A375 (cell line): ENCODE measurements around a stretch of chr2.

- RAMPAGE, long total RNA = no peak
These were observed 837 bp upstream of the SLC9A2 start for GRCh38 chr2:102618468-102618964.

- RAMPAGE, long total RNA = no peak
These were observed 48.7 kb downstream of the SLC9A2 start for GRCh38 chr2:102668022-102668578.

DNA sequence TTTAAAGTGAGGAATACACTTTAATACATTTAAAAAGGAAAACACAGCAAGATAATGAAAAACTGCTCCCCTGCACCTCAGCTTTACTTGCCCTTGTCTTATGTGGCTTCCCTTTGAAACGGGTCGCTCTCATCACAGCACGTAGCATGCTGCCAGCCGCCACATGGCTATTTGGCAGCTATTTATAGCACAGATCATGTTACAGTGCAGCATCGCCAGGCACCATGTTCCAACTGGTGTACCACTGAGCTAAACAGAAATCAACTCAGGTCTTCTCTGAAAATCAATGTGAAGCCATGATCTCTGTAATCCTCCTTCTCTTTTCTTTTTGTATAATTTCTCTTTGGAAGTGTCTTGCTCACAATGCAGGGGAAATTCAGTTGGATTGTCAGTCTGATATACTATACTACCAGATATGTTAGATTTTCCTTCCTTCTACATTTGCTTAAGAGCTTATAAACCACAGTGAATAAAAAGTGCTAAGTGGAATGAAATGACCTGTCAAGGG is 65.2 kb downstream of the TMEM182 start:
- RAMPAGE, long total RNA = no peak

DNA sequence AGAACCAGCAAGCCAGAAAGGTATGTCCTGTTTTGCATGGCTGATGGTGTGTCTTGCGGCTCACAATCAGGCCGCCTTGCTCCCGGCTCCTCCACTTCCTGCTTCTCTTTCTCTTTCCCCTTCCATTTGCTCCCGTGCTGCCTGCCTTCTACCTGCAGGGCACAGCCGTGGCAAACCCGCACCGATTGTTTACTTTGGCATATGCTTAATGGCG is 419.5 kb upstream of the POU3F3 start:
- RAMPAGE, long total RNA = no peak

- RAMPAGE, long total RNA = no peak
These were observed 561 bp upstream of the POU3F3 start for GRCh38 chr2:104853120-104853988.

DNA sequence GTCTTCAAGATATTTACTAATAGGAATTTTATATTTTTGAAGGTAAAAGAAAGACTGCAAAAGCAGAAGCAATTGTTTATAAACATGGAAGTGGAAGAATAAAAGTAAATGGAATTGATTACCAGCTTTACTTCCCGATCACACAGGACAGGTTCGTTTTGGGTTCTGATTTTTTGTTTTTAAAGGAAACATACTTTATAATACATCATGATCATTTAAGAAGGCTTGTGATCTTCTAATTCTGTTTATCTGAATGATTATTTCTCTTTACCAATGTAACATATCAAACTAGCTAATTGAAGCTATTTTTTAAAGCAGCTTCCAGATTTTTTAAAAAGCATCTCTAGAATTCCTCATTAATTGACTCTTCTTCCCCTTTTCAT is 55.6 kb downstream of the MRPS9 start:
- RAMPAGE, long total RNA = no peak

- RAMPAGE, long total RNA = no peak
These were observed 17.9 kb downstream of the FHL2 start for GRCh38 chr2:105380835-105381424.

DNA sequence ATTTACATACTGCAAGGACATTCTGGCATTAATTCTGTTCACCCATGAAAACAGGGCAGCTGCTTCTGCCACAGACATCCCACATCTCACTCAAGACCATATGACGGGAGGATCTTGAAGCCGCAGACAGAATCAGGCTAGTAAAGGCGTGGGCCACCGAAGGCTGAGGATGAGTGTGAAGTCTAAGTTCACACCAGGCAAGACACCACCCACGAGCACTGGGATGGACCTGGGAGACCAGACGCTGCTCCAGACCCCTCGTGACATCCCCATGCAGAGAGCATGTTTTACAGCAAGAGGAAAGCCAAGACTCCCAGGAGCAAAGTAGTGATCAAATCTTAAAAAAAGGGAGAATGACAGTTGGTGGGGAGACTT is 3.1 kb downstream of the FHL2 start:
- RAMPAGE, long total RNA = no peak

DNA sequence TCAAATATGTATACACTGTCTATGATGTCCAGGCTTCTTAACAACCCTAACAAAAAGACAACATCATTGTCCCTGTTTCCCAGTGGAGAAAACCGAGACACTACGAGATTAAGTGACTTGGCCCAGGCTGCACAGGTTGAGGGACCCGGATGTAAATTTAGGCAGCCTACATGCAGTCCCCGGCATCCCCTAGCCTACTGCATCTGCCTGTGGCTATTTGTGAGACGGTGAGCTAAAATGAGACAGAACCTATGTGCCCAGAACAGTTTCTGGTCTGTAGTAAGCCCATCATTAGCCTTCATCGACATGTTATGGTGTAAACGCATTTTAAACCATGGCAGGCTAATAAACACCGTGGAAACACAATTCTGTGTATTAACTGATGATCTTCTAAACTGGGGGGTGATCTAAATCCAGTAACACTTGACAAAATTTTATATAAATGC is 1.5 kb downstream of the FHL2 start:
- RAMPAGE, long total RNA = no peak

GRCh38 chr2:105426364-105426949 is 27.6 kb upstream of the FHL2 start:
- RAMPAGE, long total RNA = no peak

GRCh38 chr2:105490048-105490320 is 91.1 kb upstream of the FHL2 start:
- RAMPAGE, long total RNA = no peak

GRCh38 chr2:105576428-105576796 is 168.3 kb upstream of the NCK2 start:
- RAMPAGE, long total RNA = no peak

DNA sequence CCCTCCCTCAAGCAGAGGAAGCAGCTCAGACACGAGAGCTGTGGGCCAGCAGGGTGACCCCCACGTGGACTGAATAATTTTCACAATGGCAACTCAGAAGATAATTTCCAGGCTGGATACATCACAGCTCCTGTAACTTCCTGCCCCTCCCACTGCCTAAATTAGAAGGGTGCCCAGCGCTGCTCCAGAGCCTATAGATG is 25.8 kb upstream of the NCK2 start:
- RAMPAGE, long total RNA = no peak

- RAMPAGE, long total RNA = no peak
These were observed 31.3 kb downstream of the NCK2 start for GRCh38 chr2:105775659-105776724.

GRCh38 chr2:105789789-105790747 is 45.4 kb downstream of the NCK2 start:
- RAMPAGE, long total RNA = no peak

DNA sequence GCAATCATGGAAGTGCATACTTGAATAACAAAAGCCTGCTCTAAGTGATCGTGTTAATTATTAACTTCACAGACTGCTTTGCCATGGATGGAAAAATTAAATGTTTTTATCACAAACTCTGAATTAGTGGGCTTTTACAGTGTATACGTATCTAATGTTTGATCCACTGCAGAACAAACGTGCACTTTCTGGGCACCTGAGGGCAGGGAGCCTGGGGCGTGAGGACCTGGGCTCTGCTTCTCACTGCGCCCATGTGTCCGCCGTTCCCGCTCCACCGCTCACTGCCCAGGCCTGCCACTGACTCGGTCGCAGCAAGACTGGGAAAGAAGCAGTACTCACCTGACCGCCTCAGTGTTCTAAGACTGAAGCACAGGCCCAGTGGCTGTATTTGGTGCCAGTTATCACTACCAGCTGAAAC is 48.0 kb downstream of the ECRG4 start:
- RAMPAGE, long total RNA = no peak

DNA sequence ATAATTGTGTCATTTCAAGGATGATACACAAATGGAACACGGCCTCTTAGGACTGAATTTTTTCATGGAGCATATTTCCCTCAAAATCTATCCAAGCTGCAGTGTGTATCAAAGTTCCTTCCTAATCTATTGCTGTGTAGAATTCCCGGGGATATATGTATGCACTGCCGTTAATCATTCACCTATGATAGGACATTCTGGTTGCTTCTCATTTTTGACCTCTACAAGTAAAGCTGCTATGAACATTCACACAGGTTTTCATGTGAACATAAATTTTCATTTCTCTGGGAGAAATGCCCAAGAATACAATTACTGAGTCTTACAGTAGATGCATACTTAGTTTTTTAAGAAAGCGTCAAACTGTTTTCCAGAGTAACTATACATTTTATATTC is 61.5 kb downstream of the ECRG4 start:
- RAMPAGE, long total RNA = no peak

GRCh38 chr2:106144620-106145148 is 49.4 kb downstream of the UXS1 start:
- RAMPAGE, long total RNA = no peak

DNA sequence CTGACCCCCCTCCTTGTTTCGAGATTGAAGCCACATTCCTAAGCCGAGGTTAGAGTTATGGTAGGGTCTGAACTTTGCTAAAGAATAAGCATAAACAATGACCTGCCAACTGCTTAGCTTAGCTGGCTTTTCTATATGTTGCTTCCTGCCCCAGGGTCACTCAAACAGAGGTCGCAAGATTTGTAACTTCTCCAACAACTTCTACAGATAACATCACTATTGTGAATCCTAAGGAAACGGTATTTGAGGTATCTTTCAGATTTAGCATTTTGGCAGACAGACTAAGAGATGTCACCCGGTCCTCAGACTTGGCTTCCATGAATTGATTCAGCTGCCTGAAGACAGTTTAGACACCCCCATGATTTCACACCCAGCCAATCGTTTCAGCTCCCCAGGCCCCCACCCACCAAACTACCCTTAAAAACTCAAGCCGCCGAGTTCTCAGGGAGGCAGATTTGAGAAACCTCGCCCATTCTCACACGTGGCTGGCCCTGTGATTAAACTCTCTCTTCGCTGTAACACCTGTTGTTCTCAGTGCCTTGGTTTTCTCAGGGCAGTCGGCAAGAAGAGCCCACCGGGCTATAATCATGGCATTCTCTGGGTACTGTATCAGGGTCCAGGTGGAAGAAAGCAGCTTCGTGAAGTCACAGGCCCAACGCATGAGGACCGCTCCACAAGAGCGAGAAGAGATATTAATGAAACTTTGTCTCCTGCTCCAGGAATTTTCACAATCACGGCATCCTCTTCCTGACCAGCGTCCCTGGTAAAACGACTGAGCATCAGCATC is 35.3 kb downstream of the UXS1 start:
- RAMPAGE, long total RNA = no peak

DNA sequence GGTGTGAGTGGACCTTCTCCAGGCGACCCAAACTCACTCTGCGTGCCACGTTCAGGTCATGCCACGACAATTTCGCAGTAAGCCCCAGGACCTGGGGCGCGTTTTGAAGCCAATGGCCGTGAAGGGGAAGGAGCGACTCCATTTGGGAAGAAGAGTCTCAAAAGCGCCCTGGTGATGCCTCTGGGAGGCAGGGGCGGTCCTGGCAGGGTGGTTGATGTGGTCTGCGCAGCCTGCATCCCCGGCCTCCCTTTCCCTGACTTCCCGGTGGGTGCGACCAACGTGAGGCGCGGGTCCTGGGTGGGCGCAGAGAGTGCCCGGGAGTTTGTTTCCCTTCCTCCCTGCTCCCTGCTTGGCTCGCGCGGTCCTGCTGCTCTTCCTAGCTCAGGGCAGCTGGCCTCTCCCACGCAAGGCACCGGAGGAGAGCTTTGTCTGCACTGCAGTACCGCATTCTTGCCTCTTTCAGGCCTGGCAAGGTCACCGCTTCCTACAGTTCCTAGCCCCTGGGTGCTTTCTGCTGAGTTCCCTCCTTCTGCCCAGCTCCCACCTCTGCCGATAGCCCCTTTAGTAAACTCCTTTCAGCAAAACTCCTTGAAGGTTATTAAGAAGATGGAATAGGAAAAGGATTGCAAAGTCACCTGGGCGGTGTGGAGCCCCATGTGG is 116.6 kb upstream of the UXS1 start:
- RAMPAGE, long total RNA = no peak